Ileum (tissue), 1 donor: ENCODE measurements around a stretch of chr1.

GRCh38 chr1:244841145-244842038 is 5.9 kb downstream of the COX20 start:
- PRO-cap: no peak

- PRO-cap: no peak
These were observed 11.6 kb downstream of the HNRNPU start for GRCh38 chr1:244852767-244853132.

GRCh38 chr1:244856990-244857974 is 7.1 kb downstream of the HNRNPU start:
- PRO-cap: no peak

GRCh38 chr1:244863315-244863813 is 979 bp downstream of the HNRNPU start:
- PRO-cap: bidirectional peak, plus-strand start at chr1:244863578, minus-strand start at chr1:244863671; bidirectional peak, plus-strand start at chr1:244863724, minus-strand start at chr1:244863729

DNA sequence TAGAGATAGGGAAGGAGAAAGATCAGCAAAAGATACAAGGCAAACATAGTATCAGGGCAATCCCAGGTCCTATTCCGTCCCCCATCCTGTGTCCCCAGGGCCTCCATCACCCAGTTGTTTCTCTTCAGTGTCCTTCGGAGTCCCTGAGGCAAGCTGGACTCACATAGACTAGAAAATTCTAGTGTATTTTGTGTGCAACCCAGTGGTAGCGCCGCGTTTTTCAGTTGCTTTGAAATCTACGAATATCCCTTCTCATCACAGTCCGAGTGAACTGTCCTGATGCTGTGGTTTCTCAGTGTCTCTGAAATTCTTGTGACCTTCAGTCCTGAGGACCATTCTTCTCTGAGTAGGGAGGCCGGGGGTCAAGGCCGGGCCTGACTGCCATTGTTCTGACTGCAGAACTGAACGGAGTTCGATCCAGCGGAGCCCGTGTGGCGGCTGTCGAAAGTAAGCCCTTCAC is 56.3 kb upstream of the KIF26B start:
- PRO-cap: unidirectional peak, plus-strand start at position 406 of the sequence

GRCh38 chr1:245155472-245155780 is 641 bp downstream of the KIF26B start:
- PRO-cap: no peak

- PRO-cap: no peak
These were observed 79.8 kb downstream of the KIF26B start for GRCh38 chr1:245234234-245235307.

- PRO-cap: no peak
These were observed 533.1 kb downstream of the KIF26B start for GRCh38 chr1:245687706-245688437.

DNA sequence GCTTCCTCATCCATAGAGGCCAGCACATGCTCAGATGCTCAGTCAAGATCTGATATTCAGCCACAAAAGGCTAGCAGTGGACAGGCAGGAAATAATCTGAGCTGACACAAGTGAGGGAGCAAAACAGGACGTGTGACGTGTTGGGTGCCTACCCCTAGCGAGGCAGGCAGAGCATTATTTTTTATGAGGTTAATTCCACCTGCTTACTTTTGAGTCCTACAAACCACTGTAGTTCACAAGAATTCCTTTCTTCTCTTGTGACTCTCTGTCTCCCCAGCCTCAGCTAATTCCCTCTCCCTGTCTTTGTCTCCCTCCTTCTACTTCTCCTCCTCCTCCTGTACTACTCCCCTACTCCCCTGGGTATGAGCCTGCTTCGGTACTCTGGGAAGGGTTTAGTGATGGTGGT is 550.7 kb downstream of the SMYD3 start:
- PRO-cap: no peak

DNA sequence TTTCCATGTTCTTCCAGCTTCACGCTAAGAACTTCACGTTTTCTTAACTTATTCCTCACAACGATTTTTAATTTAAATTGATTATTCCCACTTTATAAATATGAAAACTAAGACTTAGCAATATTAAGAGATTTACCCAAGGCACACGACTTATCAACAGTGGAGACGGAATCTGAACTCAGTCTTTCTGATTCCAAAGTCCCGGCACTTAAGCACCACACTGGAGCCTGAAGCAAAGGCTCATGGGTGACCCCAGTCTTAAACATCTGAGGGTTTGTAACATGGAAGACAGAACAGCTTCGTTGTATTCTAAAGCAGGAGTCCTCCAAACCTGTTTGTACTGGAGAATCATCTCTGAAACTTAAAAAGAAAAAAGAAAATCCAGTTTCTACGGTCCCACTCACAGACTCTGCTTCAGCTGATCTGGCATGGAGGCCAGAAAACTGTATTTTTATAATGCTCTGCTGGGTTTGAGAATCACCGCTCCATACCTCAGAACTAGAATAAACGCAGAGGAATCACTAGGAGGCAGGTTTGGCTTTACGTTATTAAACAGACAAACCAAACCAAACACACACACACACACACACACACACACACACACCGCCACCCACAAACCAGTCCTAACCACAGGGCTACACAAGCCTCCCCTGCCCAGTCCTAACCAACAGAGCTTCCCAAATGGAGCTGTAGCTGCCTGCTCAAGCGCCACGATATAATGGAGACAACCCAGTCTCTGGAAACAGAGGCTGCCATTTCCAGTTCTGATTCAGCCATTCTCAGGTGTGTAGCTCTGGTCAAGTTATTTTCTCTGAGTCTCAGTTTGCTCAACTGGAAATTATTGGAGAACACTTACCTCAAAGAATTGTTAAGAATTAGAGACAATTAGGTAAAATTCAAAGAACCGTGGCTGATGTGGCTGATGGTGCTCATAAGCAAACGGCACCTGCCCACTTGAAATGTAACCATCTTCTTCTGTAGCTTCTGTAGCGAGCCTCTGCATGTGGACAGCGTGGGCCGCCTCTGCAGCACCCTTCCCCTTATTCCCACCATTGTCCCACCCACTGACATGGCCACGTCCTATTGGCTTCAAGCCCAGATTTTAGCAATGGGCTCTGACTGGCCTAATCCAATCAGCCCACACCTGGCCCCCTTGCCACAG is 519.2 kb downstream of the SMYD3 start:
- PRO-cap: no peak

GRCh38 chr1:246118493-246119306 is 388.4 kb downstream of the SMYD3 start:
- PRO-cap: no peak

- PRO-cap: no peak
These were observed 238.3 kb downstream of the SMYD3 start for GRCh38 chr1:246268542-246269447.

GRCh38 chr1:246583403-246584267 is 17.4 kb downstream of the CNST start:
- PRO-cap: unidirectional peak, minus-strand start at chr1:246583616

DNA sequence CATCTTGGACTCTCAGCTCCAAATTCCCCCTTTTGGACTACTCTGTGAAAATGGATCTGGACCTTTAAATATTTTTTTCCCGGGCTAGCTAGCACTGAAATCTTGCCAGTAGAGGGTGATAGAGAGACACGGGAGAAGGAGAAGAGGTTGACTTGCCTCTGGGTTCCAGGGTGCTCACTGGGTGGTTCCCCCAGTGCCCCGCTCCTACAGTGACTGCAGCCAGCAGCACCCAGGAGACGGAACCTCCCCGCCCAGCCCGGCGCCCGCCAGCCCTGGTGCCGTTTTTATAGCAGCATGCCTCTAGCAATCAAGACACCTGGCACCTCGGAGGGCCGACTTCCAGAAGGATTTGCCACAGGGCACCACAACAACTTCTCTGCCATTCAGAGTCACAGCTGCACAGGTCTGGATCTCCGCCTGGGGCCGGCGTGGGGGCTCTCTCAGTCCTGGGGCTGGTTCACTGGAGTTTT is 34.6 kb upstream of the SCCPDH start:
- PRO-cap: unidirectional peak, plus-strand start at position 193 of the sequence

GRCh38 chr1:246784795-246785191 is 60.6 kb downstream of the SCCPDH start:
- PRO-cap: unidirectional peak, plus-strand start at chr1:246785007

- PRO-cap: no peak
These were observed 64.9 kb downstream of the SCCPDH start for GRCh38 chr1:246788788-246789767.

GRCh38 chr1:246852488-246853543 is 78.9 kb downstream of the AHCTF1 start:
- PRO-cap: no peak

DNA sequence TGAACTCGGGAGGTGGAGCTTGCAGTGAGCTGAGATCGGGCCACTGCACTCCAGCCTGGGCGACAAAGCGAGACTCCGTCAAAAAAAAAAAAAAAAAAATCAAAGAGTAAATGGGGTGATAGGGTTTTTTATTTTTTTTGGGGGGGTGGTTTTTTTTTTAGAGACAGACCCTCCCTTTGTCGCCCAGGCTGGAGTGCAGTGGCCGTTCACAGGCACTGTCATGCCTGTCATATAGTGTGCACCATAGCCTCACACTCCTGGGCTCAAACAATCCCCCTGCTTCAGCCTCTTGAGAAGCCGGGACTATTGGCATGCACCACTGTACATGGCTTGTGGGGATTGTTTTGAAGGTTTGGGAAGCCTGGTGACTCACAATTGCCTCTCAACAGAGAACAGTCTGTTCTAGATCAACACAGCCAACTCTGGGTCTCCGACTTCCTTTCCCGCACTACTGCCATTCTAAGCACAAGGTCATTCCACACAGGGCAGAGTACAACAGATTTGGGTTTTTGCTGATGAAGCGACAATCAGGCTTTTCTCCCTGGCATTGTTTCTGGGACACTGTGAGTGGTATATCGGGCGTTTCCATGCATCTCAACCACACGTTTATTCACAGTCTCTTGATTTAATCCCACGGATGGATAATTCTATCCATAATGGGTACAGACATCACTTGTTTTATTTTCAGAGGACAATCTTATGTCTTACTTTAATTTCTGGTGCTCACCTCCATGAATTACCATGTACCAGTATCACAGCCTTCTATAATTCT is 15.5 kb upstream of the AHCTF1 start:
- PRO-cap: no peak

- PRO-cap: no peak
These were observed 21.2 kb downstream of the ZNF124 start for GRCh38 chr1:247150471-247151234.

DNA sequence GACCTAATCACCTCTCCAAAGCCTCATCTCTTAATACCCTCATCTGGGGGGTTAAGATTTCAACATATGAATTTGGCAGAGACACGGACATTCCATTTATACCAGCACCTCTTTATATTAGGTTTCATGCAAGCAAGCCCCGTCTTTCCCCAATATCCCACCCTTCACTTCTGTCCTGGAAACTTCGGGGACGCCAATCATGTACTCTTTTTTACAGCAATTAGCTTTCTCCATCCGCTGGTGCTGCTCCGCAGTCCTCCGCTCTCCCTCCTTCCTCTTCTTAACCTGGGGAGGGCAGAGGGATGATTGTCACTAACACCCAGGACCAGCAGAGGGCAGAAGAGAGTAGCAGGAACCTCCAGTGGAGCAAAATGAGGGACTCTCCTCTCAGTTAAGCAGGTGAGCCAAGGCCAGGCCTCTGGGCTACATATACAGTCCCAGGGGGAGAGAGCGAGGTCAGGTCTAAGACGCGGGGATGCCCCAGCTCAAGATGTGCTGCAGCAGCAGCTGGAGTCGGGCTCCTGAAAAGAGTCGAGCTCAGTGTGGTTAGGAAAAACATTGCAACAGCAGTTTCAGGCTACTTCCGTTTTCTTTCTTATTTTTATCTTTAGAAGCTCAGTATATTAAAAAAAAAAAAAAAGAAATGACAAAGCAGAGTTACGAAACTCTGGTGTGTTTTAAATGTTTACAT is 25.9 kb upstream of the NLRP3 start:
- PRO-cap: no peak